ENCODE measurements around the genes CD2BP2 and TBC1D10B.

DNA sequence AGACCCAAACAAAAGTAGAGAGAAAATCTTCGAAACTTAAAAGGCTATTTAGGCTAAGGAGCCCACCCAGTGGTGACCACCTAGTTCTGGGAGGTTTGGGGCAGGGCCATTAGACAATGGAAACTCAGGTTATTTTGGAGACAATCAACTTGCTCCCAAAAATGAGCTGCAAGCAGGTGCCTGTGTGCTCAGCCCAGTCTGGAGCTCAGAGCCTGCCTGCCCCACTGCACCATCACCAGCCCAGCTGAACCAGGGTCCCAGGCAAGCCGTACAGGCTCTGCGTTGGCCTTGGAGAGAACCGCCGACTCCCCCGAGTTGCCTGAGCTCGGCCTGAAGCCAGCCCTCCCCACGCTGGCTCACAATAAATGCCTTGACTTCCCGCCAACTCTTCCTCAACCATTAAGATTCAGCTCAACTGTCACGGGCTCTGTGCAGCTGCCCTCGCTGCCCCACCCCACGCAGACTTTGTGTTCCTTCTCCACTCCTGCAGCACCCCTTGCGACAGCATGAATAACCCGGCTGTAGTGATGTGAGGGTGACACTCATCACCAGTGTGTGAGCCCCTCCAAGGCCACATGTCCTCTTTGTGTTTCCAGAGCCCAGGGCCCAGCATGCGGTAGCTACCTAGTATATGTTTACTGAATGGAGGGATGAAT, 4.9 kb upstream of the QPRT start:
- PRO-cap, 3 experiments: no peak in any of the 3 experiments
- RAMPAGE, long total RNA: no peak
- RRBS, 2 experiments: no CpG with 5 or more reads among the region's 15 CpGs

GRCh38 chr16:29736671-29737273, 9.0 kb downstream of the C16orf54 start:
- PRO-cap, 3 experiments: no peak in any of the 3 experiments
- RAMPAGE, long total RNA: no peak
- RRBS, 2 experiments: no CpG with 5 or more reads among the region's 10 CpGs

GRCh38 chr16:29740296-29740837, 5.4 kb downstream of the C16orf54 start:
- PRO-cap, 3 experiments: no peak in any of the 3 experiments
- RAMPAGE, long total RNA: no peak
- RRBS, 2 experiments: no CpG with 5 or more reads among the region's 9 CpGs

GRCh38 chr16:29741068-29741475, 4.7 kb downstream of the C16orf54 start:
- PRO-cap, 3 experiments: no peak in any of the 3 experiments
- RAMPAGE, long total RNA: no peak
- RRBS, 2 experiments: no CpG with 5 or more reads among the region's 3 CpGs

DNA sequence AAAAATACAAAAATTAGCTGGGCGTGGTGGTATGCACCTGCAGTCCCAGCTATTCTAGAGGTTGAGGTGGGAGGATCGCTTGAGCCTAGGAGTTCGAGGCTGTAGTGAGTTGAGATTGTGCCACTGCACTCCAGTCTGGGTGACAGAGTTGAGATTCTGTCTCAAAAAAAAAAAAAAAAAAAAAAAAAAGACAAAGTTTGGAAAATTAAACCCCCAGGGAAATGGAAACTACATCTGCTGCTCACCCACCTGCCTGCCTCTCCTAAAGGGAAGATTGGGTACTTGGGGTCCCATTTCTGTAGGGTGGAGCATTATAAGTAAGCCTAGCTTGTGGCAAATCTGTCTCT, 2.7 kb downstream of the C16orf54 start:
- PRO-cap, 3 experiments: no peak in any of the 3 experiments
- RAMPAGE, long total RNA: no peak
- RRBS, 2 experiments: no CpG with 5 or more reads among the region's 3 CpGs

GRCh38 chr16:29765315-29765995, 12.6 kb upstream of the ZG16 start:
- PRO-cap, 3 experiments: no peak in any of the 3 experiments
- RAMPAGE, long total RNA: no peak
- RRBS, 2 experiments: no CpG with 5 or more reads among the region's 9 CpGs

GRCh38 chr16:29820678-29821748, 751 bp downstream of the MVP start:
- PRO-cap, 3 experiments: peak in 3 of 3 experiments; most common plus-strand start chr16:29821184 (in 1); most common minus-strand start chr16:29821237 (in 3)
- RAMPAGE, long total RNA: no peak
- RRBS, 2 experiments: no CpG with 5 or more reads among the region's 13 CpGs

- PRO-cap, 3 experiments: no peak in any of the 3 experiments
- RAMPAGE, long total RNA: no peak
- RRBS, 2 experiments: 92 to 94% methylated on average over 8 of the region's 10 CpGs
These were observed 16.9 kb downstream of the CDIPT start for GRCh38 chr16:29846126-29846457.

- PRO-cap, 3 experiments: no peak in any of the 3 experiments
- RAMPAGE, long total RNA: no peak
- RRBS, 2 experiments: no CpG with 5 or more reads among the region's 9 CpGs
These were observed 13.6 kb downstream of the CDIPT start for GRCh38 chr16:29849233-29850063.

DNA sequence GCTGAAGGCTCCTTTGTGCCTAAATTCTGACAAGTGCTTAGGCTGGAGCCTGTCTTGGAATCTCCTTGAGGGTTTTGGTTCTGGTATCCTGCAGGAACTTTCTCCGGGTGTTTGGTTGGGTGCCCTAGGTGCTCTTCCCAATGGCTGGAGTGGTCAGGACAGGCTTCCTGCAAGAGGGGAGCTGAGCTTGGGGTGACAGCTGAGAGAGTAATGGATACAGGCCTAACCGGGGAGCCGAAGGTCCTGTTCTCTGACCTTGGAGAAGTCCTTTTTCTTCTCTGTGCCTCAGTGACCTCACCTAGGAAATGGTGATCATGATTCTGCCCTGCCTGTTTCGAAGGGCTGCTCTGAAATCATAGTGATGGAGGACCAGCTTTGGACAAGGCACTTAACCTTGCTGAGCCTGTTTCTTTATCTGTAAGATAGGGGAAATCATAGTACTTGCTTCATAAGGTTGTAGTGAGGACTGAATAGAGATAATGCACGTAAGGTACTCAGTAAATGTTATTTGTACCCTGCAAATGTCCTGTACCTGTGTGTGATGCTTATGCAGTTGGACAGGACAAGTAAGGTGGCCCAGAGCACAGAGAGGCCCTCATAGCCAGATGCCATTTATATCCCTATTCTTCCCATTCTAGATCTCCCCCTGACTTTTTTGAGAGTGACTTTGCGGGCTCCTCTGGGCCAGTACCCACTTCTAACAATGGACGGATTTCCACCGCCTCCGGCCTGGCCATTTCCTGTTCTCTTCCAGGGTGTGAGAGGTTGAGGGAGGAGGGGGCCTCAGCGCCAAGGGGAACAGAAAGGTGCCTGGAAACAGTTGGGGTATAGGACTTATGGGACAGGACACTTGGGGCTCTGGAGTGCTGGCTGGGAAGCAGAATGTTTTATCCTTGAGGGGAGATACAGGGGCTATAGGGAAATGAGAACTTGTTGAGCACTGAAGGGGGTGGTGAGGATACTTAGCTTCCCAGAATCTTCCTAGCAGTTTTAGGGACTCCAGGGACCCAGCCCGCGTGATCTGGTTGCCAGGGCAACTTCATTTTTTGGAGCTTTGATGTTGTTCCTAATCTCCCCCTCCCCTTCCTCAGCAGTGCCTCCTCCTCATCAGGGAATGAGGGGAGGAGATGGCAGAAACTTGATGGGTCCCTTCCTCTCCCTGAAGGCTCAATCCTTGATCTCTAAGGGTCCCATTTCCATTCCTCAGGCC, 3.3 kb downstream of the TAOK2 start:
- PRO-cap, 3 experiments: peak in 2 of 3 experiments; most common plus-strand start position 819 of the sequence (in 1); most common minus-strand start position 699 of the sequence (in 1)
- RAMPAGE, long total RNA: no peak
- RRBS, 2 experiments: 14 to 17% methylated on average over 2 of the region's 12 CpGs

DNA sequence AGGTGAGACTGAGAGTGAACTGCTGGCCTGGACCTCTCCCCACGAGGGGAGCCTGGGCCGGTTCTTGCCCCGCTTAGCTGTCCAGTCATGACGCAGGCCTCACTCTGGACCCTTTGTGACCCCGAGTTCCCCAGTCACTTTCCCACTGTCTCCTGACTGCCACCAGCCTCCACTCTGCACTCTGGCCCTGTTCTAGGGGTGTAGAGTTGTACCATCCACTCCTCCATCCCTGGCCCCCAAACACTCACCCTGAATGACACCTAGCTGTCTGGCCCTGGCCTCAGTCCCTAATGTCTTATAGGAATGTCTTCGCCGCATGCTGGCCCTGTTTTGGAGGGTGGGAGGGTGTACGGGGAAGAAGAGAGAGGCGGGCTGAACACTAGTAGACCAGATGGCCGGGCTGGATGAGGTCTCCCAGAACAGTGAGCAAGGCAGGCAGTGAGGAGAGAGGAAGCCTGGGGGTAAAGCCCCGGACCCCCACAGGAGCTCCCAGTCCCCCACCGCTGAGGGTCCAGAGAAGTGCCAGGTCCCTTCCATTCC, 1.2 kb downstream of the TLCD3B start:
- PRO-cap, 3 experiments: no peak in any of the 3 experiments
- RAMPAGE, long total RNA: no peak
- RRBS, 2 experiments: 19 to 21% methylated on average over 2 of the region's 12 CpGs

- PRO-cap, 3 experiments: no peak in any of the 3 experiments
- RAMPAGE, long total RNA: no peak
- RRBS, 2 experiments: 15 to 21% methylated on average over 2 of the region's 9 CpGs
These were observed 2.2 kb downstream of the ENSG00000285043 start for GRCh38 chr16:30055042-30055649.

DNA sequence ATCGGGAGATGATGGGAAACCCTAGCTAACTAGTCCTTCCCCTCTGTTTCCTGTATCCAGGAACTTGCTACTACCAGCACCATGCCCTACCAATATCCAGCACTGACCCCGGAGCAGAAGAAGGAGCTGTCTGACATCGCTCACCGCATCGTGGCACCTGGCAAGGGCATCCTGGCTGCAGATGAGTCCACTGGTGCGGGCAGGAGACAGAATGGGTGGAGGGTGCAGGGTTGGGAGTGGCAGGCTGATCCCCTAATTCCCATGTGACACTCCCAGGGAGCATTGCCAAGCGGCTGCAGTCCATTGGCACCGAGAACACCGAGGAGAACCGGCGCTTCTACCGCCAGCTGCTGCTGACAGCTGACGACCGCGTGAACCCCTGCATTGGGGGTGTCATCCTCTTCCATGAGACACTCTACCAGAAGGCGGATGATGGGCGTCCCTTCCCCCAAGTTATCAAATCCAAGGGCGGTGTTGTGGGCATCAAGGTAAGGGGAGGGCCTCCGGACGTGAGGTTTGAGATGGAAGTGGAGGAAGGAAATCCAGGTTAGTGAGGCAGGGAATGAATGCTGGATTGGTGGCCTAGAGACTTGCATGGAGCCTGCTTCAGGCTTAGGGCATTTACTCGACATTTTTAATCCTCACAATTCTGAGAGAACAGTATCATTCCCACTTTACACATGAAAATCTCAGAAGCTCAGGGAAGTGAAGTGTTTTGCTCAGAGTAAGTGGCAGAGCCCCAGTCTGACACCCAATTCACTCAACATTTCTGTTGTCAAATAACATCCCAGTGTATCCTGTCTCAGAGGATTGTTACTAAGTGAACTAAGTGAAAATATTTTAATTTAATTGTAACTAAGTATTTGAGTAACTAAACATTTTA, 1.9 kb downstream of the ALDOA start:
- PRO-cap, 3 experiments: peak in 2 of 3 experiments; most common plus-strand start position 89 of the sequence (in 1); most common minus-strand start position 159 of the sequence (in 1)
- RAMPAGE, long total RNA: no peak
- RRBS, 2 experiments: no CpG with 5 or more reads among the region's 21 CpGs

DNA sequence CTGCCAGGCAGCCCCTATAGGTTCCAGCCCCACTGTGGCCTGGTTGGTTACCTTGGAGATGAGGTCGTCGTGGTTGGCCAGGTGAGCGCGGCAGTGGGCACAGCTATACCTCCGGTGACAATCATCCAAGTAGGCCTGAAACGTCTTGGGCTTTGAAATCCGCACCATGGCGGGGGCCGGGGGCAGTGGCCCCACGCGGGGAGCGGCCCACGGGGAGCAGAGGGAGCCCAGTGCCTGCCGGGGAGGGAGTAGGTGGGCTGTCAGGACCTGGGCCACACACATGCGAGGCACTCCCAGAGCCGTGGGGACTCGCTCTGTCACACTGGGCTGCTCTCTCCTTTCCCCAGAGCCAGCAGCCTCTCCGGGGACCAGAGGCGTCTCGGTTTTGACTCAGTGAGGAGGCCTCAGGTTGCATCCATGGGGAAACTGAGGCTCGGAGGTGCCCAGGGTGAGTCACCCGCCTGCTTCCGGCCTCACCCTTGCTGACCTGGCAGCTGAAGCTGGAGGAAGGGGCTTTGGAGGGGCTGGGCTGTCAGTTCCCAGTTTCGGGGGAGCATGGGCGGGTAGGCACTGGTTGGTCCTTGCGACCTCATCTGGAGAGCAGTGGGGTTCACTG, 704 bp downstream of the YPEL3 start:
- PRO-cap, 3 experiments: no peak in any of the 3 experiments
- RAMPAGE, long total RNA: no peak
- RRBS, 2 experiments: 9 to 10% methylated on average over 18 of the region's 26 CpGs

GRCh38 chr16:30096782-30097370, 863 bp upstream of the YPEL3 start:
- PRO-cap, 3 experiments: no peak in any of the 3 experiments
- RAMPAGE, long total RNA: no peak
- RRBS, 2 experiments: no CpG with 5 or more reads among the region's 18 CpGs

DNA sequence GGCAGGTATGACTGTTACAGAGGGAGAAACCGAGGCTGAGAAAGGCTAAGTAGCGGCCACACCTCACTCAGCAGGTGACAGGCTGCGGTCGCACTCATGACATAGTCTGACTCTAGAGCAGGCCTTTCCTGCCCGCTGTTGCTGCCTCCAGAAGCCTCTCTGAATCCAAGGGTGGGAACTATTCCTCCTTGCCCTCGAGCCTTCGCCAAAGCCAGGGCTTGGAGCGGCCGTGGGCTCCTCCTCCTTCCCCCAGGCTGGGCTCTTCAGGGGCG, 776 bp upstream of the CORO1A start:
- PRO-cap, 3 experiments: no peak in any of the 3 experiments
- RAMPAGE, long total RNA: no peak
- RRBS, 2 experiments: no CpG with 5 or more reads among the region's 10 CpGs

GRCh38 chr16:30329688-30329938, 25.5 kb downstream of the CD2BP2 start:
- PRO-cap, 3 experiments: no peak in any of the 3 experiments
- RAMPAGE, long total RNA: no peak
- RRBS, 2 experiments: no CpG with 5 or more reads among the region's 6 CpGs

DNA sequence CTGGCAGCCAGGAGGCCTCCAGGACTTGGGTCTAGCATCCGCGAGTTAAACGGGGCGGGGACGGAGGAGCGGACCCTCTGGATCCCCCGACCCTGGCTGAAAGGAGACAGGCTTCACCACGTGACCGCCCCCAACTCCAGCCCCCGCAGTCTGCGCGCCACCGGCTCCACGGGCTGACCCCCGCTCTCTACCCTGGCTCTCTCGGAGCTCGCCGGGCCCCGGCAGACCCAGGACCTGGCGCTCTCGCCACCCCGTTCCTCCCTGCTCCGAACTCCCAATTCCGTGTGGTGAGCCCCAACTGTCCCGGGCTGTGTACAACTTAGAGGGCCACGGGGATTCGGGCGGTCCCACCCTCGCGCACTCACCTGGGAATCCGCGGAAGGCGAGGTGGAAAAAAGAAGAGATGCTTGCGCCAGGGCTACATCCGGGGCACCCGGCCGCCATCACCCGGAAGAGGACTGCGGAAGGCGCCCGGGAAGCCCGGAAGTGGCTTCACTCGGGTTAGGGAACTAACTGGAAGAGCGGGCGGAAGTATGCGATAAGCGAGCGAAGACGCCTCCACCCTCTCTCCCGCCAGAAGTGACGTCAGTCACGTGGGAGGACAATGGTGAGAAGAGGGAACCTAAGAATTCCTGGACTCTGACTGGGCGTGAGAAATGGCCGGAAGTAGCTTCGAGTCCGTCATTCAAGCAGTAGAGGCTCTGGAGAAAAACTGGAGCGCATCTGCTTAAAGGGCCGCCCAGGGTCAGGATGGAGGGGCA, at the start of gene CD2BP2:
CD2BP2 (minus strand) TSS at position 462 of the 761 bp plus-strand sequence.
- PRO-cap, 3 experiments: peak in 3 of 3 experiments; most common plus-strand start position 642 of the sequence (in 2); most common minus-strand start position 460 of the sequence (in 3)
- RAMPAGE, long total RNA: start-site peak on the minus strand centred at position 422 of the sequence, 41 bp wide, 266 and 137 reads in 2 replicates
- RRBS, 2 experiments: 1 to 2% methylated on average over 12 of the region's 58 CpGs

- PRO-cap, 3 experiments: peak in 3 of 3 experiments; most common minus-strand start chr16:30370452 (in 2)
- RAMPAGE, long total RNA: no peak
- RRBS, 2 experiments: 1 to 3% methylated on average over 17 of the region's 46 CpGs
These were observed at the start of gene TBC1D10B for GRCh38 chr16:30370351-30370841. TSS of gene TBC1D10B (minus strand) at chr16:30370494.

DNA sequence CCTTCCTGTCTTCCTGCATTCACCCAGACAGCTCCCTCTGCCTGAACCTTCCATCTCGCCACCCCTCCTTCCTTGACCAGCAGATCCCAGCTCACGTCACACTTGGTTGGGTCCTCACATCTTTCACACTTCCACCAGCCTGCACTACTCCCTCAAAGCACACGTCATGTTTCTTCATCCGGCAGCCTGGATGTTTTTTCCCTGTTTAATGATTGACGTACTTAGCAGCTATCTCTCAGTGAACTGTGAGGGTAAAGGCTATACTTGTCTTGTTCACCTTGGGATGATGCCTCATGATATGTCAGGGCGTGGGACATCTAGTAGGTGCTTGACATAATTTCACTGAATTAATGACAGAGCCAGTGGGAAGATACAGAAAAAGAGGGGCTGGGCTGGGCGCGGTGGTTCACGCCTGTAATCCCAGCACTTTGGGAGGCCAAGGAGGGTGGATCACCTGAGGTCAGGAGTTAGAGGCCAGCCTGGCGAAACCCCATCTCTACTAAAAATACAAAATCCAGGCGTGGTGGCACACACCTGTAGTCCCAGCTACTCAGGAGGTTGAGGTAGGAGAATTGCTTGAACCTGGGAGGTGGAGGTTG, 4.0 kb downstream of the ZNF768 start:
- PRO-cap, 3 experiments: no peak in any of the 3 experiments
- RAMPAGE, long total RNA: no peak
- RRBS, 2 experiments: no CpG with 5 or more reads among the region's 11 CpGs

Measured in skeletal muscle tissue (tissue), 7 donors.